ENCODE measurements around the genes TMEM210 and TUBB4B.

GRCh38 chr9:136496420-136497571 lies 14.0 kb upstream of the SEC16A start:
- PRO-cap: no peak

DNA sequence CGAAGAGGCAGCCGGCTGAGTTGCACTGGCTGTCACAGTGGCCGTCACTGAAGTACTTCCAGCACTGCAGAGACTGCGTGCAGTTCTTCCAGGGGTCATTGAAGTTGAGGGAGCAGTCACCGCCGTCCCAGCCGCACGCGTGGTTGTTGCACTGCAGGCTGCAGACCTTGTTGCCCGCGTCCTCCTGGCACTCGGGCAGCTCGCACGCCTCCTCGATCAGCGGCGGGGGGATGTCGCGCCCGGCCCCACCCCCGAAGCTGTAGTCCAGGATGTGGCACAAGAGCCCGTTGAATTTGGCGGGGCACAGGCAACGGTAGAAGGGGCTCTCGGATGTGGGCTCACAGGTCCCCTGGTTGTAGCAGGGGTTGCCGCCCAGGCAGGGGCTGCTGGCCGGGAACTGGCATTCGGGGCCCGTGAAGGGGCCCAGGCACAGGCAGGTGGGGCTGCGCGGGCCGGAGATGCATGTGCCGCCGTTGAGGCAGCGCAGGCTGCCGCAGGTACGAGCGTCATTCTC lies 22.6 kb upstream of the SEC16A start:
- PRO-cap: no peak

DNA sequence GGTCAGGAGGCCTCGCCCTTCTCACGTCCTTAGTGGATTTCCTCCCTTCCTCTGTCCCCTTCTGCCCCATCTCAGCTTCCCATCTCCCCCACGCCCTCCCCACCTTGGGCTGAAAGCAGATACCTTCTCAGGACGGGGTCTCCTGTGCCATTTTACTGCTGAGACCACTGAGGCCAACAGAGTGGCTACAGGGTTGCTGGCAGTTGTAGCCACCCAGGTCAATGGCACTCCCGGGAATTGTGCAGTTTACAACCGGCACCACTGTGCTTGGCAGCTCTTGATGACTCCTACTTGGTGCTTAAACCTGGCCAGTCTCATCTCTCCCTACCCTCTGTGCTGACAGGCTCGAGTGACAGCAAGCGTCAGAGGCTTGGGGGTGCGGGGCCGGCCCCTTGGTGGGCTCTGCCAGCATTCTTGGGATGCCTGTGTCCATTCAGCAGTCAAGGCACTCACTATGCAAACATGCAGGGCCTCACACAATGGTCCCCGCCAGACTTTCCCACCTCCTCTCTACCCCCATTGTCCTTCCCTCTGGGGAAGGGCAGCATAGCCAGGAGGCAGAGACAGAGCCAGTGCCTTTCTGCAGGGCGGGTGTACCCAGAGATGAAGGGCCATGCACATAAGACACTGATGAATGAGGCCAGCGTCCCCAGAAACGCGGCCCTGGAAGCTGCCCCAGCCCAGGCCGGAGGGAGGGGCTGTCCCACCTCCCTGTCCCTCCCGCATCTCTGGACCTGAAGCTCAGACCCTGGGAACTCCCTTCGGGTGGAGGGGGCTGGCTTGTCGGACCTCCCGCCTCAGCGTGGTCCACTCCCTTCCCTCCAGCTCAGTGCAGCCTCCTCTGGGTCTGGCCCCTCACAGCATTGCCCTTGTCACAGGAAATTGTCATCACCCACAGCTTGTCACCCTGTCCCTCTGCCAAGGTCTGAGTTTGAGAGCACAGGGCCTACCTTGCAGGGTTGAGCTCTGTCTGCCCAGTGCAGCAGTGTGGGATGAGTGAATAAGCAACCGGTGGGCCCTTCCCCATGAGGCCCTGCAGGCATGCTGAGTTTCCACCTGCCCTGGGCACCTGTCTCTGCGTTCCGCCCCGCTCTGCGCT lies 26.3 kb upstream of the NOTCH1 start:
- PRO-cap: no peak

DNA sequence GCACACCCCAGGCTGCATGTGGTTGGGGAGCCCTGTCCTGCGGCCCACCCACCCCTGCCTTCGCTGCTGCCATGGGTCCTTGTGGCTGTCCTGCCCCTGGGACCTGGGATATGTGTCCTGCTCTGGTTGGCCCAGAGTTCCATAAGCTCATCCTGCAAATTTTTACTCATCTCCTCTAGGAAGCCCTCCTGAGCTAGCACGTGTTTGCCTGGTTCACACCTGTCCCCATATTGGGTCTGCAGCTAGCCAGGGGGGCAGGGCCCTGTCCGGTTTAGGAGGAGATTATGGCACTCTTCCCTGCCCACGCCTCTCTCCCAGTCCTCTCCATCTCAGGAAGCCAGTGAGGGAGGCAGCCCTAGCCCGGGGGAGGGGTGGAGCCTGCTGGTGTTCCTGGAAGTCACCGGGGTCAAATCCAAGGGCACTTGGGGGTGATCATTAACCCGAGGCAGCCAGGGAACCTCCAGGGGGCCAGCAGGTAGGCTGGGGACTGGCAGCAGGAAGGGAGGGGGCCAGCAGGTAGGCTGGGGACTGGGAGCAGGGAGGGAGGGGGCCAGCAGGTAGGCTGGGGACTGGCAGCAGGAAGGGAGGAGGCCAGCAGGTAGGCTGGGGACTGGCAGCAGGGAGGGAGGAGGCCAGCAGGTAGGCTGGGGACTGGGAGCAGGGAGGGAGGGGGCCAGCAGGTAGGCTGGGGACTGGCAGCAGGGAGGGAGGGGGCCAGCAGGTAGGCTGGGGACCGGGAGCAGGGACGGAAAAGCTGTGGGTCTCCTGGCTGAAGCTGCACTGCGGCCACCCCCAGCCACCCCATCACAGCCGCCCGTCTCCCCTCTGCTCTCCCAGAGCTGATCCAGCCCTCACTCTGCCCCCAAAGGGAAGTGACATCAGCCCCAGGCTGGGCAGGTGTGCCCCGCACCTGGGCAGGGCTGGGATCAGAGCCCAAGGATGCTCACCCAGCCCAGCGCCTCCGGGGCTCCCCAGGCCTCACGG lies 12.1 kb downstream of the AGPAT2 start:
- PRO-cap: no peak

- PRO-cap: no peak
Measured at GRCh38 chr9:136687871-136688352, 655 bp upstream of the AGPAT2 start.

DNA sequence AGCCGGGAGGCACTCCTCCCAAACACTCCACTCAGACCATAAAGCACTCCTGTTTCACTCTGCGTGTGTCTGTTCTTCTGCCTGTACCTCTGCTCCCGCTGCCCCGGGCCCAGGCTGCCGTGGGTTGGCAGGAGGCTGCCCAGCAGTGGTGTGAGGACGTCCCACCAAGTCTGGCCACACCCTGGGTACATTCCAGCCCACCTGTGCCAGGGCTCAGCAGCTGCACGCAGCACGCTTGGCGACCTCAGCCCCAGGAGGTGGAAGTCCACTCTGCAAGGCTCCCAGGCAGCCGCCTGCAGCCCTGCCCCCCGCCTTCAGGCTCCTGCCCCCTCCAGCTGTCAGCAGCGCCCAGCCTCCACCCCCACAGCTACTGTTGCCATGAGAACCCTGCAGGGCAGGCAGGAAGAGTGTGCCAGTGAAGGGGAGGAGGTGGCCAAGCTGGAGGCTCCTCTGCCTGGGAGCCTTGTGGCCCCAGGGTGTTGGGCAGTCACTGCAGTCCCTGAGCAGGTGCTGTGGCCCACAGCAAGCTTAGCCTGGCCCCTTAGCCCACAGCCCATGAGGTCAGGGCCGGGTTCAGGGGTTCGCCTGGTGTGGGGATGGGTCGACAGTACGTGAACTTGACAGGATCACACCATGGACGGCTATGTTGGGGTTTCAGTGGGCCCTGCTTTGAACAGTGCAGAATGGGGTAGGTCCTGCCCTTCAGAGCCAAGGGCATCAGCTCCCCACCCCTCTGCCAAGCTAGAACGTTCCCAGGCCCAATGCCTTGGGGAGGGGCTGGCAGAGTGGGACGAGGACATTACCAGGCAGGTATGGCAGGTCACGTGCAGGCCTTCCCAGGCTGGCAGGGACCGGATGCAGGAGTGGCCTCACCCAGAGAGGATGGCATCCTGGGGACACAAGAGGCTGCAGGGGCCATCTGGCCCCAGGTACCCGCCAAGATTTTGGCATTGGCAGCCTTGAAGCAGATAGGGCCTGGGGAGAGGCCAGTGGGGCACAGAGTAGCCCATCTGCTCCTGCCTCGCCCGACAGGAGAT lies 834 bp upstream of the AJM1 start:
- PRO-cap: no peak

- PRO-cap: no peak
Measured at GRCh38 chr9:136881623-136882454, 4.5 kb upstream of the TRAF2 start.

- PRO-cap: no peak
Measured at GRCh38 chr9:136939413-136939702, 5.2 kb downstream of the FBXW5 start.

- PRO-cap: no peak
Measured at GRCh38 chr9:136943748-136944286, 721 bp downstream of the FBXW5 start.

- PRO-cap: bidirectional peak, plus-strand start at chr9:136950195, minus-strand start at chr9:136950095
Measured at GRCh38 chr9:136949139-136950318, 2.5 kb upstream of the LCN12 start.

- PRO-cap: no peak
Measured at GRCh38 chr9:136974665-136975650, 2.3 kb upstream of the PTGDS start.

DNA sequence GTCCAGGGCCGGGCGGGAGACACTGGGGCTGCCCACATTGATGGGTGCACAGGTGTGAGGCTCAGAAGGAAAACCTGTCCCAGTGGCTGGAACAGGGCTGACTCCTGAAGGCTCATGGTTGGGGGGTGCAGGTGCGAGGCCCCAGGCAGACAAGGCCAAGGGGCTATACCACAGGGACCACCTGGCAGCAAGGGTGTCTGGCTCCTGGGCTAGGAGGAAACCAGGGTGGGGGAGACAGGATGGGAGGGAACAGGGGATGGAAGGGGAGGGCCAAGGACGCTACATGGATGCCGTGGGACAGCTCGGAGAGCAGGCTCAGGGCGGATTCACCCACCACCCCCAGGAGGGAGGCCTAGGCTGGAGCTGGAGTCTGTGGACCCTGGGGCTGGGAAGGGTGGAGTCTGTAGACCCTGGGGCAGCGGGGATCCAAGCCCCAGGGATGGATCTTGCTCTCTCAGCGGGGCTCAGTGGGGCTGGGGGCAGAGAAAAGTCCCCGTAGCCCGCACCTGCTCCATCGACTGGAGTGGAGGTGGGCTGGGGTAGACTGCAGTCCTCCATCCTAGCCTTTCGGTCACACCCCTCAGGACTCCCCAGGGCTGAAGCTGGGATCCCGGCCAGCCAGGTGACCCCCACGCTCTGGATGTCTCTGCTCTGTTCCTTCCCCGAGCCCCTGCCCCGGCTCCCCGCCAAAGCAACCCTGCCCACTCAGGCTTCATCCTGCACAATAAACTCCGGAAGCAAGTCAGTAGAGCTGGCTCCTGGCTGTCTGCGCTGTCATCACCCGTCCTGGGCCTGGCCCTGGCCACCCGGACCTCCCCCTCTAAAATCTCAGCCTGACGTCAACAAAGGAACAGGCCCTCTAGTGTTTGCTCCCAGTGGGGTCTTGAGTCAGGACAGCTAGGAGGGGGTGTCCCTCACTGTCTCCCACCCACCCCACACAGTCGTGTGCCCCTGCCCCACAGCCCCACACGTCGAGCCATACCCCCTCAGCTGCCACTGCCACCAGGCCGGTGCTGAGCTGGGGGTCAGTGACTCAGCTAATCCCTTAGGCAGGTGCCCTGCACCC lies 1.5 kb upstream of the LCNL1 start:
- PRO-cap: no peak

DNA sequence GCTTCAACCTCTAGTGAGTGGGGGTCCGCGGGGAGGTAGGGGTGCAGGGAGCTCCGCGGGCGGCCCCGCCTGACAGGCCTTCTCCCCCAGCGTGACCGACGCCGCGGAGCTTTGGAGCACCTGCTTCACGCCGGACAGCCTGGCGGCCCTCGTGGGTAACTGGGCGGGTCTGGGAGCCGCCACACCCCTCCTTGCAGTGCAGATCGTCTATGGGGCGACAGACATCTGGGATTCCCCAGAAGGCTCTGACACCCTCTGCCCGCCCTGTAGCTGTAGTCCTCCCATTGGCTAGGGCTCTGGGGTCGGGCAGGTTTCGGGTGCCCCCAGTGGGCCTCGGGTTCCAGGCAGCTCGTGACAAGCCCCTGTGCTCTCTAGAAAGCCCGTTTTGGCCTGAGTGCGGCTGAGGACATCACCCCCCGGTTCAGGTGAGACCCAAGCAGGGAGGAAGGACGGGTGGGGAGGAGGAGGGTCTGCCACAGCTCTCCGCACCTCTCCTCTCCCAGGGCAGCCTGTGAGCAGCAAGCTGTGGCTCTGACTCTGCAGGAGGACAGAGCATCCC lies 407 bp downstream of the PAXX start:
- PRO-cap: no peak

GRCh38 chr9:136994284-136995363 lies 1.7 kb downstream of the CLIC3 start:
- PRO-cap: no peak

GRCh38 chr9:137040180-137040827 lies 5.7 kb downstream of the NPDC1 start:
- PRO-cap: no peak

GRCh38 chr9:137046355-137046953 lies 477 bp upstream of the NPDC1 start:
- PRO-cap: no peak

DNA sequence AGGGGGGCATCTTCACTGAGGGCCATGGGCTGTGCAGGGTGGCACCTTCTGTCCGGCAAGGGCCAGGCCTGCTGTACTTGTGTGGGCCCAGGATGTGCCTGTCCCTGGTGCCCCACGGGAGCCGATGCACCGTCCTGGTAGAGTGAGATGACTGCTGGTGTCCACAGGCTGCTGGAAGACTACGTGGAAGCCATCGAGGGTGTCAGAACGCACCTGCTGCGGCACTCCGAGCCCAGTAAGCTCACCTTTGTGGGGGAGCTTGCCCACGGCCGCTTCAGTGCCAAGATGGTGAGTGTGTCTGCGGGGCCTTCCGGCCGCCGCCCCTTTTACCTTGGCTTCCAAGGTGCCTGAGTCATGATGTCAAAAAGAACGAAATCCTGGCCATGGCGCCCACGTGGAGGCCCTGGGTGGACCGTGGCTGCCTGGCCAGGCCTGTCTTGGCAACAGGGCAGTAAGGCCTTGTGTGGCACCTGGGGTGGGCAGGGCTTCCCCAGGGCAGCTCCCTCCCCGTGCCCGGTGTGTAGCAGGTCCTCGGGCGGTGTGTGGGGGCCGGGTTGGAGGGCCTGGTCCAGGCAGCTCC lies 7.9 kb downstream of the DPP7 start:
- PRO-cap: no peak

DNA sequence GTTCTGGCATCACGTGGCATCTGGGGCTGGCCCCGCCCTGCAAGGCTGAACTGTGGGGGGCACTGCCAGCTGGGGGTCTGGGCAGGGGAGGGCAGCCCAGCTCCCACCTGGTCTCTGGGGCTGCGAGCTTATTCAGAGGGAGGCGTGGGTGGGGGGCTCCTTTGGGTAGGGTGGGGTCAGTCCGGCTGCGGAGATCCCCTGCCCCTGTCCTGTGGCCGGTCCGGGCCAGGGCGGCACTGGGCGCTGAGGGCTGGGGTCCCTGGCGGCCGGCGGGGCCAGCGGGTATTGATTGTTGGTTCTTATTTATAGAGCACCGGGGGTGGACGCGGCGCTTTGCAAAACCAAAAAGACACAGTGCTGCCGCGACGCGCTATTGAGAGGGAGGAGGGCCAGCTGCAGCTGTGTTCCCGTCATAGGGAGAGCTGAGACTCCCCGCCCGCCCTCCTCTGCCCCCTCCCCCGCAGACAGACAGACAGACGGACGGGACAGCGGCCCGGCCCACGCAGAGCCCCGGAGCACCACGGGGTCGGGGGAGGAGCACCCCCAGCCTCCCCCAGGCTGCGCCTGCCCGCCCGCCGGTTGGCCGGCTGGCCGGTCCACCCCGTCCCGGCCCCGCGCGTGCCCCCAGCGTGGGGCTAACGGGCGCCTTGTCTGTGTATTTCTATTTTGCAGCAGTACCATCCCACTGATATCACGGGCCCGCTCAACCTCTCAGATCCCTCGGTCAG lies 2.6 kb downstream of the LRRC26 start:
- PRO-cap: no peak

- PRO-cap: no peak
Measured at GRCh38 chr9:137171917-137172285, at the start of gene TMEM210. Gene TMEM210, minus strand, starts transcription at chr9:137172056.

DNA sequence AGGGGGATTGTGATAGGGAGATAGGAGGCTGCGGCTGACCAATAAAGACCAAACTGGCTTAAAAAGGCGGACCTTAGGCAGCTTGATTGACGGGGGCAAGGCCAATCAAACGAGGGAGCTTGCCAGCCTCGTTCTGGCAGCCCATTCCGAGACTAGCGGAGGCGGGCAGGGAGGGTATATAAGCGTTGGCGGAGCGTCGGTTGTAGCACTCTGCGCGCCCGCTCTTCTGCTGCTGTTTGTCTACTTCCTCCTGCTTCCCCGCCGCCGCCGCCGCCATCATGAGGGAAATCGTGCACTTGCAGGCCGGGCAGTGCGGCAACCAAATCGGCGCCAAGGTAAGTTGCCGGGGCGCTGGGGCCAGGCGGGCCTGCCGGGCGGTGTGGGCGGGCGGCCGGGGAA lies at the start of gene TUBB4B:
TUBB4B (plus strand) TSS at position 205 of the 399 bp plus-strand sequence.
- PRO-cap: bidirectional peak, plus-strand start at position 205 of the sequence, minus-strand start outside the sequence